ENCODE measurements around the genes PRCD, MXRA7 and MFSD11.

DNA sequence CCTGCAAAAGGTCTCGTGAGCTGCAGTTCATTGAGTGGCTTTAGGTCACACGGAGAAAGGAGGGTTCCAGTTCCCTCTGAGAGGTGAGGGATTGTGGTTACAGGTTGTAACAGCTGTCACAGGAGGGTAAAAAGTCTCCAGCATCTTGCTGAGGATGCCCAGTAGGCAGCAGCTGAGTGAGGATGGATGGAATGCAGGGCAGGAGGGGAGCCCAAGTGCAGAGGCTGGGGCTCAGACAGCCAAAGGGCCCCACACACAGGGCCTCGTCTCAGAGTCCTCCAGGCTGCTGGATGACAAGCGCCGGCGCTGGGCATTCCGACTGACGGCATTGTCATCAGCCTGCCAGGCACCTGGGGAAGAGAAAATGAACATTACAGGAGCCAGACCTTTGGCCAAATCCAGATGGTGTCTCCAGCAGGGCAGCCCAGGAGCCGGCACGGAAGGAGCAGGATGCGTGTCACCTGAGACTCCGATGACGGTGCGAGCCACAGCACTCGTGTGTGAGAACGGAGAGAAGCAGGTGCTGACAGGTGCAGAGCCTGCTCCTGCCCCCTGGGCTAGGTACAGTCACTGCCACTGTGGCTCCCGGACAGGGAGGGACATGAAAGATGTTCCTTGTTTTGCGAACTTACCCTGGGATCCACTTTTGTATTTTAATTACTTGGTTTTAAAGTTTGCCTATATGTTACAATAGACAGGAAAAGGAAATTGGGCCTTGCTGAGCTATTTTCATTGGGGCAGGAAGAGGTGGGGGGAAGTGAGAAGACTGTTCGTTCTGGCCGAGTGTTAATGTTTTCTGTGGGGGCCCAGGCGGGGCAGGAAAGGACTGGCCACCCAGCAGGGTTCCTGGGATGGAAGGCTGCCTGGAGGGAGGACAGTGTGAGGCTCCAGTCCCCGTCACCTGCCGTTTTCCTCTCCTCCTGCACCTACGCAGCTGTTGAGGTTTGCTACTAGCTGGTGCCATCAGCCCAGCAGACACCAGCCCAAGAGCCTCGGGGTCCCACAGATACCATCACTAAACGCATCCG is 4.3 kb upstream of the FOXJ1 start:
- PRO-cap, 2 experiments, result peak in 2 of 2 experiments; most common plus-strand start position 493 of the sequence (in 1)

- PRO-cap, 2 experiments, result no peak in any of the 2 experiments
These were observed 48.4 kb downstream of the RNF157 start for GRCh38 chr17:76191792-76192475.

DNA sequence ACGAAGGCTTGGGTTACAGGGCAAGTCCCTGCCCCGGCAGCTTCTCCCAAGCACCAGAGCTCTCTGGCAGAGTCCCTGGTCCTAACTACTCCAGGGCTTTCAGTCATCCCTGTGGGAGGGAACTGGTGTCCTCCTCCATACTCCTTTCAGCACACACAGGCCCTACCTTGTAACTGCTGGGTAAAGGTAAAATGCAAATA is 1.6 kb upstream of the RNF157 start:
- PRO-cap, 2 experiments, result no peak in any of the 2 experiments

DNA sequence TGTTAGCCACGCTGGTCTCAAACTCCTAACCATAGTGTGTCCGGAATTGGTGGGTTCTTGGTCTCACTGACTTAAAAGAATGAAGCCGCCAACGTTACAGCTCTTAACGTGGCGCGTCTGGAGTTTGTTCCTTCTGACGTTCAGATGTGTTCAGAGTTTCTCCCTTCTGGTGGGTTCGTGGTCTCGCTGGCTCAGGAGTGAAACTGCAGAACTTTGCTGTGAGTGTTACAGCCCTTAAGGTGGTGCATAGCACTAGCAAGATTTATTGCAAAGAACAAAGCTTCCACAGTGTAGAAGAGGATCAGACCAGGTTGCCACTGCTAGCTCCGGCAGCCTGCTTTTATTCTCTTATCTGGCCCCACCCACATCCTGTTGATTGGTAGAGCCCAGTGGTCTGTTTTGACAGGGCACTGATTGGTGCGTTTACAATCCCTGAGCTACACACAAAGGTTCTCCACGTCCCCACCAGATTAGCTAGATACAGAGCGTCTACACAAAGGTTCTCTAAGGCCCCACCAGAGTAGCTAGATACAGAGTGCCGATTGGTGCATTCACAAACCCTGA is 8.5 kb upstream of the UBALD2 start:
- PRO-cap, 2 experiments, result peak in 2 of 2 experiments; most common minus-strand start position 308 of the sequence (in 2)

DNA sequence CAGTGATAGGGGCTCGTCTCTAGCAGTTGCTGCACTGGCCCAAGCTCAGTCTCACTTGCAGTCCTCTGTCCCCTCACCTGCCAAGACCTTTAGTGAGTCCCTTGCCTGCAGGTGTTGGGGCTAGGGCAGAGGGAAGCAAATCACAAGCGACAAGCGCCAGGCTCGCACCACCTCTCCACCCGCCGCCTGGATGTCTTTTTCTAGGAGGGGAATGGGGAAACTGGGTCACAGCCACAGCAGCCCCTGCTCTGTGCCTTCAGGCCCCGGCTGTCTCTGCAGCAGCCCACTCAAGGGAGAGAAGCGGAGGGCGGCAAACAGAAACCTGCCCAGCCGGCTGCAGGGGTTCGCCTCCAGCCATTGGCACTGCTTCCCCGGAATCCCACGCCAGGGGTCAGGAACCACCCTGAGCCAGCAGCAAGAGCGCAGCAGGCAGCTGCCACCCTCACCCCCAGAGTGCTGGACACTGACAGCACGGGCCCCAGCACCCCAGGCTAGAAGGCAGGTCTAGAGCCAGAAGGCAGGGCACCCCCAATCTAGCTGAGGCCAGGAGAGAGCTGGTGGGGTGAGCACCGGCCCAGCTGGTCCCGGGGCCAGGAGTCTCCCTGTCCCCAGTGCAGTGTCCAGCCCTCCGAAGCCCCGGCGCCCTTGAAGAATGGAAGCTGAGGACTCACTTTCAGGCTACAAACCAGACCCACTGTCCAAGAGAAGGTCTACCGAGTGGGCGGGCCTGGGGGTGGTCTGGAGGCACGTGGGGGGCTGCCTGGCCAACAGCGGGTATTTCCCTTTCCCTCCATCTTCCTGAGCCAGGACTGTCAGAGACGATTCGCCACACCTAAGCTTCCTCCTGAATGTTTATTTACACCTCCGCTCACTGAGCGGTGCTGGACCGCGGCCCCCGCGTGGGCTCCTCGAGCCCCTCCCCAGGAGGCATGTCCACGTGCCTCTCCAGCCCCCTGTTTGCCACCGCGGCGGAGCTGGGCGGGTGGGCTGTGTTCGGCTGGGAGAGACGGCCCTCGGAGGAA is 8.4 kb downstream of the UBALD2 start:
- PRO-cap, 2 experiments, result no peak in any of the 2 experiments

GRCh38 chr17:76274936-76275481 is 9.9 kb downstream of the UBALD2 start:
- PRO-cap, 2 experiments, result no peak in any of the 2 experiments

- PRO-cap, 2 experiments, result no peak in any of the 2 experiments
These were observed 232 bp upstream of the QRICH2 start for GRCh38 chr17:76308366-76308649.

DNA sequence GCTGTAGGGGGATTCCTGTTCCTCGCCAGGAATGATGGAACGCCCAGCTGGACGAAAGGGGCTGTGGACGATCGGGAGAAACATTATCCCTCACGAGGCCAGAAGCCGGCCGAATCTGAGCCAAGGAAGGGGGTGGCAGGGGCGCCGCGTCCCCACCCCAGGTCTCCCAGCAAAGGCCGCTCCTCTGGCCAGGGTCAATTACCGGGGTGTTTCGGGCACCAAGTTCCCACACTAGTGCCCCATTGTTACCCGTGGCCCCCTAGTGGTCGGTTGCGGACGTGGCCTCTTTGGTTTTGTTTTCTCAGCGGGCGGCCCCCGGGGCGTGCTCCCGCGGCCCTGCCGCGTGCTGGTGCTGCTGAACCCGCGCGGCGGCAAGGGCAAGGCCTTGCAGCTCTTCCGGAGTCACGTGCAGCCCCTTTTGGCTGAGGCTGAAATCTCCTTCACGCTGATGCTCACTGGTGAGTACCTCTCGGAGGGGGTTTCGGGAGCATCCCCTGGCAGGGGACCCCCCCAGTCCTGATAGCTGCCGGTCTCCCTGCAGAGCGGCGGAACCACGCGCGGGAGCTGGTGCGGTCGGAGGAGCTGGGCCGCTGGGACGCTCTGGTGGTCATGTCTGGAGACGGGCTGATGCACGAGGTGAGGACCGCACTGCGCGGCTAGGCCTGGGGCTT is 1.4 kb downstream of the SPHK1 start:
- PRO-cap, 2 experiments, result no peak in any of the 2 experiments

DNA sequence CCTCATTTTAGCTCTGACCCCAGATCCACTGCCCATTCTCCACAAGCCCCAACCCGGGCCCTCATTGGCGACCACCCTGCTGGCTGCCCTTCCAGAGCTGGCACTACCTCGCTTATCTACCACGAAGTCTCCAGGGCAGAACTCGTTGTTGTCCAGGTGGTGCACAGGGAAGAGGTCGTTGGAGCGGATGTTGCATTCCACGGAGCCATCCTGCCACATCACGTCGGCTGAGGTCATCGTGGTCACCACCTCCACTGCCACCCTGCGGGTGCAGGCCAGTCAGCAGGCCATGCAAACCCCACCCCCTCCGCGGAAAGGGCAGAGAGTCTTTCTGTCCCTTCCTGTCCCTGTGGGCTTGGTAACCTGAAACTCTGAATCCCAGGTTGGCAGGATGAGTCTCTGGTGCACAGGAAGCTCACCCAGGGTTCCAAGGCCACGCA is 14.3 kb downstream of the SPHK1 start:
- PRO-cap, 2 experiments, result no peak in any of the 2 experiments

DNA sequence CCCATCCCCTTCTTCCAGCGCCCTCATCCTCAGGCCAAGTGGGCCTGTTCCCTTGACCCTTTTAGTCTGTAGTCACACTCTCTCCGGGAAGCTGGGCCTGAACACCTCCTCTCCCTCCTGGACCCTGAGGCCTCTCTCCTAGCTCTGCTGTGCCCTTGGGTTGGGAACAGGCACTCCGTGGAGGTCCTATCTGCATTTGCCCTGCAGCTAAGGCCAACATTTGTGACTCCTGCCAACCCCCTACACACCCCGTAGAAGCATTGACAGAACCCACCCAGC is 467 bp upstream of the RHBDF2 start:
- PRO-cap, 2 experiments, result no peak in any of the 2 experiments

GRCh38 chr17:76539818-76540247 is at the start of gene PRCD:
PRCD (plus strand) TSS chr17:76540044.
- PRO-cap, 2 experiments, result no peak in any of the 2 experiments

DNA sequence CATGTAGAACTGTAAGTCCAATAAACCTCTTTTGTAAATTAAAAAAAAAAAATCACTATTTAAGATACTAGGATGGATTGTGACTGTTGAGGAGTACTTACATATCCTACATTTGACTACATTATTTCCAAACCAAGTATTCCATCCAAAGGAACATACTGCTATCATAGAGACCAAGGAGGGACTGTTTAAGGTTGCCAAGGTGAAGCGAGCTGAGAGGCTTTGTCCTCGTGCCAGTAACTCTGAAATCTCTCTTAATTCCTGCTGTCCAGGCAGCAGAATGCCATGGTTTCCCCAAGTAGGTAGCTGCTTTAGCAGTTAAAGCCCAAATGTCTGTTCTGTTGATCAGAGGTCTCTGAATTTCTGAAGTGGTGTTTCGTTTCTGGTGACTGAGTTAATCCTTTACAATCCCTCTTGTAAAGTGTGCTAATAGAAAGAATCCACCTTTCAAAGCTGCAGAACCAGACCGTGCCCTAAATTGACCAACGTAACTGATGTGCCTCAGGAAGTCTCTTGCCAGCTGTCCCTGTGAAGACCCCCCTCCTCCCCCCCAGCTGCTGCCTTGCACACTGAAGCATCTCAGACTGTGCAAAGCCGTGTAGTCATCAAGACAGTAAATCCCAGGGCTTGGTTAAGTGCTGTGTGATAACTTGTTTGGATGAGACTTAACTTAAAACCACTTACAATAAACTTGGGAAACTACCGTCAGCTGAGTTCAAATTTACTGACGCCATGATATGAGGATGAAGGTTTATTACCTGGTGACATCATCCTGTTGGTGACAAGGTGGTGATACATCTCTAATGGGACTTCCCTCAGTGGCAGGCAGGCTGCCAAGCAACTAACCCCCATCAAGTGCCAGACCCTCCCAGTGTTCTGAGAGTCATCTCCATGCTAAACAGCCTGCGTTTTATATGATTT is 20.8 kb downstream of the ST6GALNAC2 start:
- PRO-cap, 2 experiments, result no peak in any of the 2 experiments

DNA sequence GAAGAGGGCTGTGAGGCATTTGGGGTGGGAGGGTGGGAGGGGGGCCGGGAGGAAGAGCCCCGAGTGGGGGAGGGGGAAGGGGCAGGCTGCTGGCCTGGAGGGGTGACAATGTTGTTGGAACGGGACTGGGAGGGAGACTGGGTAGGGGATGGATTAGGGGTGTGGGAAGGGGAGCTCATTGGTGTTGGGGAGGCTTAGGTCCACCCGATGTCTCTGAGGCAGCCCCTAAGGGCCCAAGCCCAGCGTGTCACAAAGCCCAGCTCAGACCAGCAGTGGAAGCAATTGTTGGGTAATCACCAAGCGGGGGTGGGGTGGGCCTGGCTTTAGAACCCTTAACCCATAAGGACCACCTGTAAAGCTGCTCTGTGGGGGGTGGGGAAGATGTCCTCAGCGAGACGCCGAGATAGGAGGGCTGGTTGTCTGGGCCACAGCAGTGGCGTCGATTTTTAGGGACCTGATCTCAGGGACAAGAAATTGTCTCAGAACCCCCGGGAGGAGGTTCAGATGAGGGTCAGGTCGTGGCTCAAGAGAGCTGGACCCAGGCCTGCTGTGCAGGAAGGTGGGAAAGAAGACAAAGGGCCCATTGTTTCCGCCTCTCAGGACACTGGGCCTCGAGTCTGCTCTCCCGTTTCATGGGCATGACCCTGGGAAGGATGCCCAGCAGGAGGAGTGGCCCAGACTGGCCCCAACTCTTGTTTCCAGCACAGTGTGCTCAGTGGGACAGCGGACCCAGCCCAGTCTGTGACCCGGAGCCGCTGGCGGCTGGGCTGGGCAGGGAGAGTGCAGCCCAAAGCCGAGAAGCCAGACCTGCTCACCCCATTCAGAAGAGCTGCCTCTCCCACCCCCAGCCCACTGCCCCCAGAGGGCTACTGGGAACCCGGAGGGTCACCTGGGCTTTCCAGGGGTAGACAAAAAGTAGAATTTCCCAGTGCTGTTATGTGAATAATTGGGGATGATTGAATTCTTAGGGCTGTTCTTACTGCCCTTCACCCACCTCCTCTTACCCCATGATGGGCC is 15.9 kb downstream of the ST6GALNAC2 start:
- PRO-cap, 2 experiments, result peak in 2 of 2 experiments; most common plus-strand start position 706 of the sequence (in 1)

GRCh38 chr17:76599589-76600199 is 14.0 kb upstream of the ST6GALNAC2 start:
- PRO-cap, 2 experiments, result no peak in any of the 2 experiments

DNA sequence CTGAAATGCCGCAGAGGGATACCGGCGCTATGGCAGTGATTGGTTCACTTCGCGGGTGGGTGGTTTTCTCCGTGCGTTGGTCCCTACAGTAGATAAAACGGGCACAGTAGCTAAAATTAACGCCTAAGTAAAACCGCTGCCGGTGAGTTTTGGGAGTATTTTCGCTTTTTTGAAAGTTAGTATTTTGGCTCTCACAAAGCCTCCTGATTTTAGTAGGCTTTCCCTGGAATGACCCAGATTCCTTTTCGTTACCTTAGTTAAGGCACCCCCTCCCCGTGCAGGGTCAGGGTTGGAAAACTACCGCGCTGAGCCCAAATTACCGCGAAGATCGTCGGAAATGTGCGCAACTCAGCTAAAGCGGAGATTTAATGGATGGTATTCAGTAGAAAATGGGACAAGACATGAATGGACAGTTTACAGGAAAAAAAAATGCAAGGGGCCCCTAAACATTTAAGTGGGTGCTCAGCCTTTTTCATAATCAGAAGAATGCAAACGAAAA is 28.4 kb upstream of the ST6GALNAC1 start:
- PRO-cap, 2 experiments, result peak in 2 of 2 experiments; most common plus-strand start position 62 of the sequence (in 2)

GRCh38 chr17:76710852-76712007 is at the start of gene MXRA7:
MXRA7 (minus strand) TSS chr17:76710965.
- PRO-cap, 2 experiments, result peak in 1 of 2 experiments; most common plus-strand start chr17:76711099 (in 1); most common minus-strand start chr17:76711016 (in 1)

- PRO-cap, 2 experiments, result peak in 2 of 2 experiments; most common plus-strand start chr17:76737537 (in 2); most common minus-strand start chr17:76737898 (in 2)
These were observed at the start of gene MFSD11 for GRCh38 chr17:76737459-76738536. MFSD11 (plus strand) TSS chr17:76738119.

DNA sequence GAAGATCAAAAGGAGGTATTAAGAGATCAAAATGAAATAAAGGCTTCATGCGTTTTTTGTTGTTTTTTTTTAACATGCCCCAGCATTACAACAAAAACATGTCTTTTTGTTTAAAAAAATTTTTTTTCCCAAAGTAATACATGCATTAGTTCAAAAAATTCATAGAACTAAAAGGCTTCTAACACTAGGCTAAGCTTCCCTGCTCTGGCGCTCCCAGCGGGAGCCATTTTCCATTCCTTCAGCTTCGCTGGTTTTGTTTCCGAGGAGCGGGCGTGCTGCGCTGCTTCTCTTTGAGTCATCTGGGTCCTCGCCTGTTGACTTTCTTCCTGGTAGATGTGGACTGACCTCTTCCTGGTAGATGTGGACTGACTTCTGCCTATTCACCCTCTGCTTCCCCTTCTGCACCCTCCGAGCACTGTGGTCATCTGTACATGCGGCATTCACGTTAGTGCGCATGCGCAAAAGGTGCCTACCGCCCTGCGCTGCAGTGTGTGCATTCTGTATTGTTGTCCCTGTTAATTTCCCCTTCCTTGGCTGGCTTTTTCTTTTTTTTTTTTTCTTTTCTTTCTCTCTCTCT is 40.8 kb upstream of the SEC14L1 start:
- PRO-cap, 2 experiments, result peak in 1 of 2 experiments; most common minus-strand start position 389 of the sequence (in 1)

GRCh38 chr17:77124237-77124867 is 16.4 kb upstream of the SEC14L1 start:
- PRO-cap, 2 experiments, result no peak in any of the 2 experiments

- PRO-cap, 2 experiments, result no peak in any of the 2 experiments
These were observed 2.2 kb downstream of the SEC14L1 start for GRCh38 chr17:77142602-77143702.

All from Metastatic Liver Carcinoma in the Adrenal Gland (tissue), 2 donors.